ENCODE measurements around the genes EOMES and RBMS3.

DNA sequence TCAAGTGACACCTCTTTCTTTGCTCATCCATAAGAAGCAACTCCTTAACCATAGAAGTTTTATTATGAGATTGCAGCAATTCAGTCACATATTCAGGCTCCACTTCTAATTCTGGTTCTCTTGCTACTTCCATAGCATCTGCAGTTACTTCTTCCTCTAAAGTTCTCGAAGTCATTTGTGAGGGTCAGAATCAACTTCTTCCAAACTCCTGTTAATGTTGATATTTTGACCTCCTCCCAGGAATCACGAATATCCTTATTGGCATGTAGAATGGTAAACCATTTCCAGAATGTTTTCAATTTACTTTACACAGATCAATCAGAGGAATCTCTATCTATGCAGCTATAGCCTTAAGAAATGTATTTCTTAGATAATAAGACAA, 27.5 kb downstream of the THRB start:
- PRO-cap = no peak
- RAMPAGE, long total RNA, 4 experiments = no peak in any of the 4 experiments

- PRO-cap = no peak
- RAMPAGE, long total RNA, 4 experiments = no peak in any of the 4 experiments
Measured at GRCh38 chr3:24482337-24483070, 12.1 kb downstream of the THRB start.

DNA sequence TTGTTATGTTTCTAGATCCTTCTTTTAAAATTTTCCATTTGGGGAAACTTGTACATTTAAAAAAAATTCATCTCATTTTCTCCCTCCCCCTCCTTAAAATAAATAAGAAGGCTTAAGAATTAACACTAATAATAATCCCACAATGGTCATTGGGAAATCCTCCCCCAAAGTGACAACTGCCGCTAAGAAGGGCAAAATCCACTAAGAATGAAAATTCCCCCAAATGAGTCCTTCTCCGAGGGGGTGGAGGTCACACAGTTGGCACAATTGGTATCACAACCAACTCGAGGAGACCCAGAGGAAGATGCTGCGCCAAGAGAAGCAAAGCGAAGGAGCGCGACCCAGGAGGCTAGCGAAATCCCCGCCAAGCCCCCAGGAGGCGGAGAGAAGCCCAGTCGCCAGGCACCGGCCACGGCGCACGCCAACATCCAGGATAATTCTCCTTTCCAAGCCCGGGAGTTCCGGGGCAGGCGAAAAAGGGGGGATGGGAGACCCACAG, 907 bp downstream of the THRB start:
- PRO-cap = no peak
- RAMPAGE, long total RNA, 4 experiments = no peak in any of the 4 experiments

GRCh38 chr3:24521278-24522217, 26.9 kb upstream of the THRB start:
- PRO-cap = no peak
- RAMPAGE, long total RNA, 4 experiments = no peak in any of the 4 experiments

DNA sequence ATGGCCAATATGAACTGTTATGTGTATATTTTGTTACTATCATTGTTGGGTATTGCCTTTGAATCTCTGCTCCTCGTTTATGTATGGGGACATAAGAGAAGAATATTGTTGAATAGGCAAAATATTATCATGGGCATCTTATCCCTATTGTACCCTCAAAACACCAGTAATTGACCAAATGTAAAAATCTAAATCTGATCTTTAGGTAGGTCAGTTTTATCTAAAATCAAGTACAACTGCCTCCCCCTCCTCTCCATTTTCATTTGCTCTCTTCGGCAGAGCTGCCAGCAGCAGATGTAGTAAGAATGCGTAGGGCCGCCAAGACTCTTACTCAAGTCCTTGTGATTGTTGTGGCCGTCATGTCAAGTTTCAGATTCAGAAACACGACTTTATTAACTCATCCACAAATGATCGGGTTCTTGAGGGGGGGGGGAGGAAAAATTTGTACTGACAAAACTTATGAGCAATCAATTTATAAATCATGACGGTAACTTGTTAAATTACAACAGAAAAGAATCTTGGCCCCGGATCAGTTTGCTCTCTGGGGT, 106.8 kb upstream of the THRB start:
- PRO-cap = no peak
- RAMPAGE, long total RNA, 4 experiments = no peak in any of the 4 experiments

GRCh38 chr3:24908590-24908903, 413.9 kb upstream of the THRB start:
- PRO-cap = no peak
- RAMPAGE, long total RNA, 4 experiments = no peak in any of the 4 experiments

GRCh38 chr3:25151348-25152037, 276.6 kb upstream of the RARB start:
- PRO-cap = no peak
- RAMPAGE, long total RNA, 4 experiments = no peak in any of the 4 experiments

- PRO-cap = no peak
- RAMPAGE, long total RNA, 4 experiments = no peak in any of the 4 experiments
Measured at GRCh38 chr3:25155702-25156578, 272.1 kb upstream of the RARB start.

GRCh38 chr3:25508225-25508743, 80.2 kb downstream of the RARB start:
- PRO-cap = no peak
- RAMPAGE, long total RNA, 4 experiments = no peak in any of the 4 experiments

DNA sequence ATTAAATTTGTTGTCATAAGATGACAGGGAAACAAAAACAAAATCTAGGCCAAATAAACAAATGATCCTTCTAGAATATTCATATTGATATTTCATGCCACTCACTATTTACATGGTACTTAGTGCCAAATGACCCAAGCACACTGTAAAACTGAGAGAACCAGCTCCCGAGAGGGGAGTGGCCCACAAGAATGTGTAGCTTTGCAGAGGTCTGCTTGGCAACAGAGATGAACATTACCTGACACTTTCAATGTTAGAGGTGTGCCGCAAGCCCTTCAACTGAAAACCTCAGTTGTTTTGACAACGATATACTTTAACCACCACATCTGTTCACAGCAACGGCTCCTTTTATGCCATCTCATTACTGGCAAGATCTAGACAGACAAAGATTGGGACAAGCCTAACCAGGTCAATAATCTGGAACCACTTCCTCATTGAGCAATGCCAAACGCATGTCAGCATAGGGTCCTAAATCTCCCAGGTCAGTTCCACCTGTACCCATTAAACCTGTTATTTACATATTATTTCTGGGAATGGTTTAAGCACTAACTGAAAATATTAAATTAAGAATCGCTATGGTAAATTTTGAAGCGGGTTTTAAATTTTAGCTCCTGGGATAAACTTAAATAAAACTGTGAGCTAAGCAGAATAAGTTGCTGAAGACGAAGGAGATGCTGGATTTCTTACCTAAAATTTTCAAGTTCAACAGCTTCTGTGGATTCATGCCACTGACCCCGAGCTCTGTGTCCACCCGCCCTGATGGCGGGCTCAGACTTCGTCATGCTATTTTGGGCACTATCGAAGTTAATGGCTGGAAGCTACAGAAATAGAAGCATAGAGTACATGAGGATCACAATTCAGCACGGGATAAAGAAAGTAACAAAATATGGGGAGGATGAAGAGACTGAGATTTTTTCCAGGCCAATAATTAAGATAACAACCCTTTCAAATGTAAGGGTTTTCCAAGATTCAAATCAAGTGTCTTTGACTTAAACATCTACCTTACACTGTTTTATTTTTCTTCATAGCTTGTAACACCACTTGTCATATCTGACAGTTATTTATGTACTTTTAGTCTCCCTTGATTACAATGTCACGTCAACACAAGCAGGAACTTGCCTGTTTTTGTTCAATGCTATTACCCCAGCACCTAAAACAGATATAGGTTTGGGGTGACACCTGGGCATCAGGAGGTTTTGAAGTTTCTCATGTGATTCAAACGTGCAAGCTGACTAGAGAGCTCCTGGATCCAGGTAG, 23.4 kb downstream of the NEK10 start:
- PRO-cap = no peak
- RAMPAGE, long total RNA, 4 experiments = no peak in any of the 4 experiments

DNA sequence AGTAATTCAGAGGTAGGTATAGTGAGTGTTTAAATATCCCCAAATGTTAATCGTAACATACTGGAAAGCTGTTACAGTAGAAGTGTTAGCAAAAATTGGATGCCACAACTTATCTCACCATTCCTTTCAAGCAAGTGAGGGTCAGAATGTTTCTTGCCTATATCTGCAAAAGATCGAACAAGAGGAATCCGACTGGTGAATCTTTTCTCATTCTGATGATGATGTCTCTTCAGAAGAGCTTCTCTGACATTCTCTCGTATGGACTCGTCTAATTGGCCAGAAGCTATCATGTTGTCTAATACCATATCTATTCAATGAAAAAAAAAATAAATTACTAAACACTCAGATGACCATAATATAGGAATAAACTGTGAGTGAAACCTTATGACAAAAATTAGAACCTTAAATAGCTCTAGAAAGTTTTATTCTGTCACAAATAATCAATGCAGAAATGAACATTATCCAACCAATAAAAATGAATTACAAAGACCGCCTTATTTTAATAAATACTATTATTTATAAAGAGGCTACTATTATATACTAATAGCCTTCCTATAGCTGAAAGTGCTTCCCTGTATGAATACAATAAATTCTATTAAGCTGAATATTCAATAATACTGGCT, 50.3 kb downstream of the SLC4A7 start:
- PRO-cap = no peak
- RAMPAGE, long total RNA, 4 experiments = no peak in any of the 4 experiments

DNA sequence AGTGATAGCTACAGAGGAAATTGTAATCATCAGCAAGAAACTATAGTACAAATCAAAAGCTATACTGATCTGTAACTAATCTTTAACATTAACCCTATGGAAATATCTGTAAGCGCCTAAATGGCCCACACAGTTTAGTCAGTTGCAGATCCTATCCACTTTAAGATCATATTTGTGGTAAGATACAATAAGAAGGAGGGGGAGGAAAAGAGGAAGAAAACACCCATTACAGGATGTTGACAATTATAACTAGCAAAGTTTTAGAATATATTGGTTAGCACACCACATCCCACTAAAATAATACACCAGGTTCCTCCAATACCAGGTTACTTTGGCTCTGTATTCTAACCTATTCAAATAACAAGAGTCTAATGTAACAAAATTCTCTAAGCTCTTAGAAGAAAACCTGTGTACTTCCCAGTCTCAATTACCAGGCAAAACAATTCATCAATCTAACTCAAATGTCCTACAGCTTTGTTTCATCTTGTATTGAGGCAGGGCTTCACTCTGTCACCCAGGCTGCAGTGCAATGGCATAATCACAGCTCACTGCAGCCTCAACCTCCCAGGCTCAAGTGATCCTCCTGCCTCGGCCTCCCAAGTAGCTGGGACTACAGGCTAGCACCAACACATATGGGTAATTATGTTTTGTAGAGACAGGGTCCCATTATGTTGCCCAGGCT, 4.3 kb downstream of the SLC4A7 start:
- PRO-cap = no peak
- RAMPAGE, long total RNA, 4 experiments = no peak in any of the 4 experiments

DNA sequence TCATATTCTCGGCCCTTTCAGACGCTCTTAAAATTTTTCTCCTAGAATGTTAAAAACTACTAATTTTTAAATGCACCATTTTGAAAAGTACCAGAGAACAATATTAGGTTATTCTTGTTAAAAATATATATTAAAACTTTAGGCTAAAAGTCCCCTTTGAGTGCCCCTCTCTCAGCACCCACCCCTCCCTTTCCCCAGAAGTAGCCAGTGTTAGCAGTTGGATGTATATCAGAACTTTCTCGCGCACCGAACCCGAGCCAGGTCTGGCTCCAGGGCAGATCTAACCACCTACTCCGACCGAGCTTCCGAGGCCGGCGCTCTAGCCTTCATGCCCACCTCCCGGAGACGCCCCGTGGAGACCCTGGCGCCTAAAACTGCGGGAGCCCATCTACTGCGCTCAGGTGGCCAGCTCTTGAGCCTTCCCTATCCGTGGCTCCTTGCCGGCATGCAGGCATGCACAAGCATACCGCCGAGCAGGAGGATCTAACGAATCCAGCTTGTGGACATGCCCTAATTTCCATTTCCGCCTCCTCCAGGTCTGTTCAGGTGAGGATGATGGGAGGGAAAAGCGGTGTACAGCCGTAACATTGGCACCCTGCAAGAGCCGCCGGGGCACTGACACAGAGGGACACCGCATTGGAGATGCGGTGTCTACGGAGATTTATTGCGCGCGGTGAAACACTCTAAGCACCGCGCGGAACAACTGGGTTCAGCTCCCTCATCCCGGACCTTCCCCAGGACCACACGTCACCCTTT, 1.3 kb downstream of the EOMES start:
- PRO-cap = no peak
- RAMPAGE, long total RNA, 4 experiments = no peak in any of the 4 experiments

DNA sequence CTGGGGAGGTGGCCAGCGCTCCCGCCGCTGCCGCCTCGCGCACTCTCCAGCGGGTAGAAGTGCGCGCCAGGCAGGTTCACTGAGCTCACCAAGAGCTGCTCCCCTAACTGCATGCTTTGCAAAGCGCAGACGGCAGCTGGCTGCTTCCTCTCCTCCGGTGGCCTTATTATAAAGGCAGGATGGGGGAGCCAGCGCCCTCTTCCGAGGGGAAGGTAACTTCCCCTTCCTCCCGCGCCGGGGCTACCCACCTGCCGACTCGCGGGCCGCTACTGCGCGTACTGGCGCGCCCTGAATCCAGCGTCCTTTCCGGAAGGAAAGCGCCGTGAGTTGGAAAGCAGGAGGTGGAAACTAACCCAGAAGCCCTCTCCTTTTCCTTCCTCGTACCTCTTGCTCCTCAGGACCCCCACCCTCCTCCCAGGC, at the start of gene EOMES:
Gene EOMES (minus strand): TSS at position 142 of the 420 bp plus-strand sequence.
- PRO-cap = no peak
- RAMPAGE, long total RNA, 4 experiments = no peak in any of the 4 experiments

DNA sequence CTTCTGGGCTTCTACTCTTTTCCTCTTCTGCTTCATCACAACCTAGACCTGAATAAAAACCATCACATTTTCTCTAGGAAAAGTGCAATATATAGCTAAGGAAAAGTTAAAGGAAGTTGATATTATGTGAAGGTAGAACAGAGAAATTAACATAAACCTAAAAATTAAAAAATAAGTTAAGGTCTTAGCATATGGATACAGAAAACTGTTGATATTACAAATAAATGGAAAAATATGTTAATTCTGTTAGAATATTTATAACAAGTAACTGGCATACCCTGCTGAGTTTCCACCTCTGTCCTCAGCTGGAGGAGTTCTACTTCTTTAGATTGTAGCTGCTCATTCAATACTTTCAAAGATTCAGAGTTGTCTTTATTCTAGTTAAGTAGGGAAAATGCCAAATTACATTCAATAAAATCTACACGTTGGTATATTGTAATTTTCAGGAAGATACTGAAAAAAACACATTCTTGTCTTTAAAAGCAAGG, 10.8 kb upstream of the ZCWPW2 start:
- PRO-cap = no peak
- RAMPAGE, long total RNA, 4 experiments = no peak in any of the 4 experiments

GRCh38 chr3:28575105-28575813, 226.6 kb upstream of the AZI2 start:
- PRO-cap = no peak
- RAMPAGE, long total RNA, 4 experiments = no peak in any of the 4 experiments

GRCh38 chr3:28777555-28778162, 429.0 kb upstream of the AZI2 start:
- PRO-cap = no peak
- RAMPAGE, long total RNA, 4 experiments = no peak in any of the 4 experiments

DNA sequence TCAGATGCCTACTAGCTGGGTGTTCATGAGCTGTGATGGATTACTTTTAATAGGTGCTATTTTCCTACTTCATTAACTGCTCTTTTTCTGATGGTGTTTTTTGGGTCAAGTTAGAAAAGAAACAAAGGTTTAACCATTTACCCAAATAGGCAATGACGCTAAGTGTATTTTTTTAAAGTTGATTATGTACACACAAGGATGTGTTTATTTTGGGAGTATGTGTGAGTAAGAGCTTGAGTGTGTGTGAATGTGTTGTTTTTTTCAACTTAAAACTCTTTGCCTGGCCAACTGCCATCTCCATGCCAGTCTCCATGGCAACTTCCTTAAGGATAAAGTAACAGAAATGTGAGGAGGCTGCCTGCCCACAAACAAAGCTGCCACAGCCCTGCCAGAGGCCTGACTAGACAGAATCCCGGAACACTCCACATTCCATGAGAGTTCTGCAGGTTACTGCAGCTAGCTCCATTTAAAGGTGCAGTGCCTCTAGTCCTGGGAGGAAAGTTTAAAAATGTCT, 215.5 kb upstream of the RBMS3 start:
- PRO-cap = no peak
- RAMPAGE, long total RNA, 4 experiments = no peak in any of the 4 experiments

DNA sequence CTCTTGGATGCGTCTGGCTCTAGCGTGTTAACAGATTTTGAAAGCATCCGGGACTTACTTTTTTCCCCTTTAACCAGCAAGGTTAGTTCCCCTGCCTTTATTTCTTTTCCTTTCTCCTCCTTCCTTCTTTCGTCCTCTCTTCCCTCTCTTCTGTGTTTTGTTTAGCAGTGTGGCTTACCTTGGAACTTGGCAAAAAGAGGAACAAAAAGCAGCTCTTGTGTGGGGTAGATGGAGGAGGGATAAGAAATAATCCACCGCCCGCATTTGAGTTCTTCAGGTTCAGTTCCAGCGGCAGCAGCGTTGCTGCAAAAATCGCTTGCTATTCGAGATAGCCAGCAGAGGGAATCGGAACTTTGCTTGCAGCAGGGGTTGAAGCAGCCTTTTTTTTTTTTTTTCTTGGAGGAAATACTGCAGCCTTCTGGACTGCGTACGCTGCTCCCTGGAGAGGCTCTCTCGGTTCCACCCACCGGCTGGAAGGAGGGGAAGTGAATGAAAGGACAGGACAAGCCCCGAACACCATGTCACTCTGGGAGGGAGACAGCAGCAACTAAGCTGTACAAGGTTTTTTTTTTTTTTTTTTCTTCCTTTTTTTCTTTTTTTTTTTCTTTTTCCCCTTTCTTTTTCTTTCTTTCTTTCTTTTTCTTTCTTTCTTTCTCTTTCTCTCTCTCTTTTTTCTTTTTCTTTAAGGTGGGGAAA, at the start of gene RBMS3:
Gene RBMS3 (plus strand): TSS at position 519 of the 696 bp plus-strand sequence.
- PRO-cap = unidirectional peak, plus-strand start at position 519 of the sequence
- RAMPAGE, long total RNA, 4 experiments = start-site peak on the plus strand in 2 of 4 experiments, centred at positions 332 to 477 of the sequence, 16 to 183 reads per replicate; start-site peak on the minus strand in 1 of 4 experiments, centred at position 314 of the sequence, 9 reads per replicate

DNA sequence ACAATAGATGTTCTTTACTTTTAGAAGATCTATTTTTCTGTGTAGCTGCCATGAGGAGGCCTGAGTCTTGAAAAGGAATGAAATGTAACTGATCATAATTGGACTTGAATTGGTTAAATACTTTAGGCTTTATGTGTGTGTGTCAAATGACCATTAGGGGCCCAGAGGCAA, 1.4 kb downstream of the RBMS3 start:
- PRO-cap = no peak
- RAMPAGE, long total RNA, 4 experiments = no peak in any of the 4 experiments

All from sigmoid colon (tissue), 4 donors.